Psoas muscle (tissue), 2 donors: Measurements from ENCODE around the genes IFT80, ZBBX and SERPINI2.

- PRO-cap, 2 experiments = no peak in any of the 2 experiments
Observed at GRCh38 chr3:159788187-159788681, 437.0 kb upstream of the C3orf80 start.

DNA sequence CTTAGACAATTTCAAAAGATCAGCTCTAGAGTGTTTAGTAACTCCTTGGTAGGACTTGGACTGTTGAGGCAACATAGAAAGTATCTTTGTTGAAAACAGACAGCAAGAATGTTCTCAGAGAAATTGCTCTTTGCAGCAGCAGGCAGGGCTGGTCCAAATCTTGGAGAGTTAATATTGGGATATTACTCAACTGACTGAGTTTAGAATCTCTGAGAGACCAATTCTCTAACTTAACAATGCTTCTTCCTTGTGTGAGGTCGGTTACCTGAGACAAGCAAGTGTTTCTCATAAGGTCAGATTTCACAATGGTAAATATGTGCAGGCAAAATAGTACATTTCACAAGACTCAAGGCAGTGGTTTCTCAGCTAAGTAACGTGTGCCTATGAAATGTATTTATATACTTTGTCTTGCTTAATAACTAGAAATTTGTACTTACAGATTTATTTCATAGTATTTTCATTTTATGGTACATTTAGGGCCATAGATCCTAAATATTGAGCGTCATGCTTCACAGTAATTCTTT is 384.3 kb upstream of the C3orf80 start:
- PRO-cap, 2 experiments = no peak in any of the 2 experiments

DNA sequence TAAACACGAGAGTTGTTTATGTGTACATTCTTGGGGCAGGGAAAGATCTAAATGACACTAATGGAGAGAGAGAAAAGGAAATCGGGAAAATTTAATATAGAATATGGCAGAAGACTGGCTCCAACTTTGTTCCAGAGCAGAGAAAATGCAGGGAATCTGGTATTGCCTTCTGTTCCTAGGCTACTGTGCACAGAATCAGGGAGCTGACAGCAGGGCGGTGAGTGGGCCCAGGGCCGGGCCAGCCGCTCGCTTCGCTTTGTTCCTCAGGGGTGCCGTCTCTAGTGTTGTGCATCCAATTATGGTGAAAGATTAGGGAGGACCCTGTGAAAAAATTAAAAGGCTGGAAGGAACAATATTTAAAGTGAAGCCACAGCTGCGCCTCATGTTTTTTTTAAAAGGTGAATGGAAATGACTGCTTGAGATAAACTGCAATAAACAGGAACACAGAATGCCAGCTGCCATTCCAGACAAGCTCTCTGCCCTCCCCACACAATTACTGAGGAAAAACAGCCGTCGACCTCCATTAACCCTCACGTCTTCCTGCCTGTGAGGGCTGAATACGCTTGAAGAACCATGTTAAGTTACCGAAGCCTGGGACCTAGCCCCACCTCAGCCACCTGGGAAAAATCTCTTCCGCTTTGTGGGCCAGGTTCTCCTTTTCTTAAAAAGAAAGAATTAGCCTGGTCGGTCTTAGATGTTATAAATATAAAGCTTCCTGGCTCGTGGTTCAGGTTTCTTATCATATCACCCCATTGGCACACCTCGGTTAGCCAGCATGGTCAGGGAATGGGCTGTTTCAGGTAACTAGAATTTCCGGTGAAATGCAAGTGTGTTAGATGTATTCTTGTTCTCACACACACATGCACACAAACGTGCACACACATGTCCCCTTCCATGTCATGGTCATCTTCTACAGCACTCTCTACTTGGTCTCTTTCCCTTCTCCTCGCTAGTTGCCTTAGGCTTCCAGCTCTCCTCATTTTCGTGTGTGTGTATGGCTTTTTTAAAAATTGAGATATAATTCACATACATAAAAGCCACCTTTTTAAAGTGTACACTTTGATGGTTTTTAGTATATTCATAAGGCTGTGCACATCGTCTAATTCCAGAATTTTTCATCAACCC is 368.4 kb upstream of the C3orf80 start:
- PRO-cap, 2 experiments = peak in 1 of 2 experiments; most common plus-strand start position 209 of the sequence (in 1); most common minus-strand start position 271 of the sequence (in 1)

GRCh38 chr3:160398938-160399395 is at the start of gene IFT80:
Gene IFT80, minus strand, starts transcription at chr3:160399225.
- PRO-cap, 2 experiments = peak in 1 of 2 experiments; most common plus-strand start chr3:160399307 (in 1); most common minus-strand start chr3:160399216 (in 1)

GRCh38 chr3:160419069-160419658 is 19.7 kb downstream of the SMC4 start:
- PRO-cap, 2 experiments = no peak in any of the 2 experiments

DNA sequence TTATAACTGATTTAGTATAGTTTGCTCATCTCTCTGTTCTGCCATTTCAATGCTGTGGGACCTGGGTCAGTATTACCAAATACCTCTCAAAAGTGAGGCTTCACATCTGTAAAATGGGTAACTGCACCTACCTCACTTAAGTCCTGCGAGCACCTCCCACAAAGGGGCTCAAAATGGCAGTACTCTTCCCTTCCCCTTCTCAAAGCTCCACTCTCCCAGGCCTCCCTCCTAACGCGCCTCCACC is 499 bp downstream of the TRIM59 start:
- PRO-cap, 2 experiments = no peak in any of the 2 experiments

- PRO-cap, 2 experiments = no peak in any of the 2 experiments
Observed at GRCh38 chr3:160513914-160514423, 51.4 kb downstream of the KPNA4 start.

DNA sequence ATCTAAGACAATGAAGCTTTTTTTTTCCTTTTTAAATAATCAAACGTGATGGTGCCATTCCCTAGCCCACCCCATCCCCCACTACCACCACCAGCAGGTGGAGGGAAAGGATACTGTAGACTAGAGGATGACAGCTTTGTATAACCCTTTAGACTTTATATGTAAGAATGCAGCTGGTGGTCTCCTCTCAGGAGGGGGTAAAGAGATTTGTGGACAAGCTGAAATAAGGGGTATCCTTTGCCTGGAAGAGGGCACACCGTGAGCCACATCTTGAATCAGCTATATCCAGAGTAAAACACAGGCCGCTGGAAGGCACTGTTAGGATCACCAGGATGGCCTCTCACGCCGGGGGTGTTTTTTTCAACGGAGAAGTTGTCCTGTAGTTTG is 1.1 kb downstream of the KPNA4 start:
- PRO-cap, 2 experiments = no peak in any of the 2 experiments

GRCh38 chr3:160618393-160618833 is 53.0 kb upstream of the KPNA4 start:
- PRO-cap, 2 experiments = no peak in any of the 2 experiments

DNA sequence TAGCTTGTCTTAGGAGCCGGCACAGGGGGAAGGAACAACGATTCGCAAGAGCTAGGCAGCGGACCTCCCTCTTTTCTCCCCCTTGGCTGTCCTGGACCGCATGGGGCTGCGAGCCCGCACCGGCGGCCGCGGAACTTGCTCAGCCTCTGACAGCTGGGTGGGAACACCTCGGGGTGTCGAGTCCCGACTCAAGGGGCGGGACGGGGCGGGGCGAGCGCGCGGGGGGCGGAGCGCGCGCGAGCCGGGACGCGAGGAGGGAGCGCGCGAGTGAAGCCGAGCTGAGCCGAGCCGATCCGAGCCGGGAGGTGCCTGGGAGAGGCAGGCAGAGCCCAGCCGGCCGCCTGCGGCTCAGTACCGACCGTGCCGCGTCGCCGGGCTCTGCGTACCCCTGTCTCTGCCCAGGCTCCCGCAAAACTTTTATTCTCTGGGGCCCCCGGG is 708 bp upstream of the PPM1L start:
- PRO-cap, 2 experiments = peak in 2 of 2 experiments; most common plus-strand start position 281 of the sequence (in 1); most common minus-strand start position 148 of the sequence (in 2)

GRCh38 chr3:160816878-160817508 is 61.0 kb downstream of the PPM1L start:
- PRO-cap, 2 experiments = no peak in any of the 2 experiments

DNA sequence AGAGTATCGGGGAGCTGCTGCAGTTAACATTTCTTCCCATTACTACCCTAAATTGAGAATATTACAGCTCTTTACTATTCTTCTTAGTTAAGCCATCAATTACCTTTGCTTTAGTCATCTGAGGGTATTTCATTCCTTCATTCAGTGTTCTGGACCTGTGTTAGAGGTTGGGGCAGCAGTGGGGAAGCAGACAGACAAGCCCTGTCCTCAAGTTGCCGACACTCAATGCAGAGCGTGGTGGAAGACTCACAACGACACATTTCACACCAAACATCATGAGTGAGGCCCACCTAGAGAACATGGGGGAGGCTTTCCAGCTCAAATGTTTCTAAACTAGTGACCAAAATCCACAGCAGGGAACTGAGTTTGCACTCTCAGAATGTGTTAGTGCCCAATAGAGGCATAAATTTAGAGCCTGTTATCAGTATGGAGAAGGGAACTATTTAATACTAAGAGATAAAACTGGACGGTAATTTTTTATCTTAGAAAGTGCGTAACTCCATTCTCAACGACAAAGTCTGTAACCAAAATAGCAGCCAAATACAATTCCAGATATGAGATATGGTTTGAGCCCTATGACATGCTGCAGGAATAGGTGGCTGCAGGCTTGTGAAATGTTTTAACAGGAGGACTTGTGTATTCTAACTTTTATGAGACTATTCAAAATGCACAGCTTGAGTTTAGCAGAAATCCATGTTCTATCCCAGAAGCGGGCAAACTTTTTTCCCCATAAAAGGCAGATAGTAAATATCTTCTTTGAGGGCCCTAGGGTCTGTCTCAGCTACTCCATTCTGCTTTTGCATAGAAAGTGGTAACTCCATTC is 3.6 kb downstream of the B3GALNT1 start:
- PRO-cap, 2 experiments = no peak in any of the 2 experiments

DNA sequence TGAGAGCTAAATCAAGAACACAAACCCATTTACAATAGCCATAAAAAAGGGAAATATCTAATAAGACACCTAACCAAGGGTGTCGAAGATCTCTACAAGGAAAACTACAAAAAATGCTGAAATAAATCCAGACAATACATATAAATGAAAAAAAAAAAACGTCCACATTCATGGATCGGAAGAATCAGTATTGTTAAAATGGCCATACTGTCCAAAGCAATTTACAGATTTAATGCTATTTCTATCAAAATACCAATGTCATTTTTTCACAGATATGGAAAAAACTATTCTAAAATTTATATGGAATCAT is 881.0 kb downstream of the SI start:
- PRO-cap, 2 experiments = no peak in any of the 2 experiments

GRCh38 chr3:164460856-164461262 is 617.4 kb downstream of the SI start:
- PRO-cap, 2 experiments = no peak in any of the 2 experiments

DNA sequence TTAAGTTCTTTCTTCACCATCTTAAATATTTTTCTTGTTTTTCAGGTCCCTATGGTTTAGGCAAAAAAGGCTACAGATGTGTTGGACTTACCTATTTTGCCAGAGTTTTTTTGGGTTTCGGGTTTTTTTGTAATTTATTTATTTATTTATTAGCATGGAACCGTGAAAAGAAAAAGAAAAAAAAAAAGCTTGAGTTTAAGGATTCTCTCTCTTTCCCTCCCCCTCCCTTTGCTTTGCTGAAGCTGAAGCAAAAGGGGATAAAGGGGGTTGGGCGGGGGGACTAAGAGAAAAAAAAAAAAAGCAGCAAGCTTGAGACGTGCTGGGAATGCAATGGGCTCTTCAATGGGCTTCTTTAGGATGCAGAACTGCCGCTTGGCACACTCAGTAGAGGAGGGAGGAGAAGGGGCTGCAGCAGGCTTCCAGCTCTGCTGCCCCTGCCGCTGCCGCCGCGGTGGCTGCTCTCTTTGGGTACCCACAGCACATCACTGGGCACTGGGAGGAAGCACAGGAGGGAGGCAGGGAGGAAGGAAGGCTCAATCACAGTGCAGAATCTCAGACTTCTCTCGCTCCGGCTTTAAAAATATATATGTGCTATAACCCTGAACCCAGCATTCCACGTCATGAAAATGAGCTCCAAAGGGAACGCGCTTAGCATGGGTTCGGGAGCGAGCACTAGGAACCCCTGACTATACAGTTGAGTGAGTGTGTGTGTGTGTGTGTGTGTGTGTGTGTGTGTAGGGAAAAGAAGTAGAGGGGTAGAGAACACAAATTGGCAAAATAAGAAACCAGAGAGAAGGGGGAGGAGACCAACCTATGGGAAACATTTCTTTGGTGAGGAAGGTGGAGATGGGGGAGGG is 3.6 kb downstream of the SLITRK3 start:
- PRO-cap, 2 experiments = no peak in any of the 2 experiments

GRCh38 chr3:167379931-167380565 is at the start of gene ZBBX:
Gene ZBBX, minus strand, starts transcription at chr3:167380297.
- PRO-cap, 2 experiments = no peak in any of the 2 experiments

DNA sequence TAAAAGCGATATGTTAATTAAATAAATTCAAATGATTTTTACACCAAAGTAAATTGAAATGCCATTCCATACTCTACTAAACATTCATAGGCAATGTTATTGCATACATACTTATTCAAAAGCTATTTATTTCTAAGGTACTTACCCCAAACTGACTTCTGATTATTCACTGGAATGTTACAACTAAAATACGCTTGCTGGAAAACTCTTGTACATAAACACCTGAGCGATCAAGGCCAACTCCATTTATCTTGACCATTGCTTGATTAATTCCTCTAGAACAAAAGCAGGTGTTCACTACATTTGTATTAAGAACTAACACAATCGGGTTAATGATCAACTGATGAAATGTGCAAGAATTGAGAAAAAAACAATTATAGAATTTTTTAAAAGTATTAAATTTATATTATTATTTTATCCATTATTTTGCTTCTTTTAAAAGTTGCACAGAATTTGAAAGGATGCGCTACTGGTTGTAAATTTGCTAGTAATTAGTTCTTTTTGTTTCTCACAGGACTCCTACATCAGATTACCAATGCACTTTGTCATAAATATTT is at the start of gene SERPINI2:
TSS of gene SERPINI2 (minus strand) at position 185 of the 557 bp plus-strand sequence.
- PRO-cap, 2 experiments = no peak in any of the 2 experiments

DNA sequence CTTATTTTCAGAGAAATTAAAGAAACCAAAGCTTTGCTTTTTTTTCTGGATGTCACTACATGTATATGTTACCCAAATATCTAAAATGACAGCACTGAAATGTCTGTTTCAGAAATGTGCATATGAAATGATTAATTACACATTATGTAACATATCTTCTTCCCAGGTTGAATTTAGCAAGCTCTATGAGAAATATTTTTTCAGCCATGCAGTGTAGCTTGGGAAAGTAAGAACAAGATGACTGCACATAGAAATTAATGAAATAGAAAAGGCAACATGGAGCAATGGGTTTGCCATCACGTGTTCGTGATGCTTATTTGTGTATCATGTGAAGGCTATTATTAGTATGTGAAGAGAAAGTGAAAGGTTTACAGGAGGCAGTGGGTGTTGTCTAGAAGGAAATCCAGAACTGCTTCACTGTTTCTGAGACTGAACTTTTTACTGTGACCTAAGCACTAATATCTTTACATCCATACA is 14.7 kb downstream of the SERPINI1 start:
- PRO-cap, 2 experiments = no peak in any of the 2 experiments

- PRO-cap, 2 experiments = no peak in any of the 2 experiments
Observed at GRCh38 chr3:167874308-167874702, 138.8 kb downstream of the SERPINI1 start.

- PRO-cap, 2 experiments = no peak in any of the 2 experiments
Observed at GRCh38 chr3:168011128-168011796, 84.5 kb downstream of the GOLIM4 start.